Gallbladder (tissue), 1 donor: ENCODE measurements around a stretch of chr18.

DNA sequence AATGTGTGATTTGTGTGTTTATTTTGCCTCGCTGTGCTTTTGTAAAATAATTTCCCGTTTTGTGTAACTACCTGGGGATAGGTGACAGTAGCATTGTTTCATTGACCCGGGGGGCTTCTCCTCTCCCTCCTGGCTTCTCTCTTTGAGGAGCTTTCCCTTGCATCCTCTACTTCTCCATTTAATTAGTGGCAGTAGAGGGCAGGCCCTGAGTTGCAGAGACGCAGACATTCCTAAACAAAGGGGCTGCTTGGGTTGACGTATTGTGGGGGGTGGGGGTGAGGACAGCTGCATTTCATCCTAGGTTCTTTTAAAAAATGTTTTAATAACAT is 2.1 kb downstream of the NEDD4L start:
- PRO-cap = no peak

DNA sequence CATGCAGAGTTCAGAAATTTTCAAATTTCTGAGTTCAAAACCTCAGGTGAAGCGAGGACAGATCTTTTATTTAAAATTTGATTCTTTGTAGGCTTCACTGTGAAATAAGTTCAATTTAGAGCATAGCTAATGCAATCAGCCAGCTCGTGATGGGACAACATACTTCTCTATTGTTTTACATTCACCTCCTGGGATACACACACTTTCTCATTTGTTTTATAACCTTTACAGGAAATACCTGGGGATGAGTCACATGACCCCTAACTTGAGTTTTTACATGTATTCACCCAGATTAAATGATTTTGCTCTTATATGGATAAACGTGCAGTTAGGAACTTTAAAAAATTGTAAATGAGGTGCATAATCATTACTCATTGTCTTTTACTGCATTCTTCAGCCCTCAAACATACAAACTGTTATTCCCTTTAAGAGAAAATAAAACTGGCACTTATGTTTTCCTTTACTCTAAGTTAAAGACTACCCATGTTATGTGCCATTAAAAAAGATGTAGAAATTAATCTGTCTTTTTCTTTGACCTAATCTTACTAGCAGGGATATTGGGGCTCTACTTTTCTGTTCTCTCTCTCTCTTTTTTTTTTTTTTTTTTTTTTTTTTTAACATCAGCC is 152.2 kb downstream of the NEDD4L start:
- PRO-cap = no peak

DNA sequence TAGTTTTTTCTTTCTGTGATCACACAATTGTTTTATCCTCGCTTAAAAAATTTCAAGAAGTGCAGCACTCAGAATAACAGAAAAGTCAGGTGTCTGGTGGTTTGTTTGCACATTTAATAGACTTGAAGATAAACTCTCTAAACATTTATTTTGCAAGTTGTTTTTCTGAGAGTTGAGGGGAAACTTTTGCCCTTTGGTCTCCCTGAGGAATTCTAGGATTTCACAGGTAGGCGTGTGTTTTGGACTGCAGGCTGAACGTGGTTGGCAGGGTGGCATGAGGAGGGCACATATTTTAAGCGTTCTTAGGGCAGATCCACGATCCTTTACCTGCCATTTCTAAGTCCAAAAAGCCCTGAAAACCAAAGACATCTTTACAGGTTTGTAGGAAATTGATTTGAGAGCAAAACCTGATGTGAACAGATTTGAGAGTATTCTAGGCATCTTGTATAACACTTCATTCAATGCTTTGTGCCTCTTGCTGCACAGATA is 188.7 kb downstream of the NEDD4L start:
- PRO-cap = no peak

- PRO-cap = no peak
These were observed 236.1 kb downstream of the NEDD4L start for GRCh38 chr18:58280069-58280663.

GRCh38 chr18:58409786-58410131 is 219.1 kb downstream of the ALPK2 start:
- PRO-cap = no peak

DNA sequence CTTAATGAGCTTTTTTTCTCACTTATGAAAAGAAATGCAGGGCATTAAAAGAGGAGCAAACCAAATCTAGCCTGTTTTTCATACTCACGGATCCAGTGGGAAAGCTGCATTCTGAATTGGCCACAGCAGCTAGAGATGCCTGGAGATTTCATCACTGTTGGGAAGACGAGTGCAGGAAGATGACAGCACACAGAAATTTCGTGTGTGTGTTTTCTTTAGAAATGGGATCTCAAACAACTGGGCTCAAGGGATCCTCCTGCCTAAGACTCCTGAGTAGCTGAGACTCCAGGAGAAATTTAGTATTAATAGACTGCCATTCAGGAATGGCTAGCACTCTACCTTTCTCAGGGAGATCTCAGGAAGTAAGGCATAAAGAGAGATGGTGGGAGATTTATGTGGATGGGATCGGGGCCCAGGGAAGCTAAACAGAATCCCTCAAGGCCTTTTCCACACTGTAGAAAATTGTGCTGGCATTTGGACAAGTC is 181.3 kb downstream of the ALPK2 start:
- PRO-cap = no peak

- PRO-cap = no peak
These were observed 174.2 kb downstream of the ALPK2 start for GRCh38 chr18:58454224-58455471.

GRCh38 chr18:58754603-58755082 is 83.4 kb downstream of the MALT1 start:
- PRO-cap = unidirectional peak, plus-strand start at chr18:58754989

DNA sequence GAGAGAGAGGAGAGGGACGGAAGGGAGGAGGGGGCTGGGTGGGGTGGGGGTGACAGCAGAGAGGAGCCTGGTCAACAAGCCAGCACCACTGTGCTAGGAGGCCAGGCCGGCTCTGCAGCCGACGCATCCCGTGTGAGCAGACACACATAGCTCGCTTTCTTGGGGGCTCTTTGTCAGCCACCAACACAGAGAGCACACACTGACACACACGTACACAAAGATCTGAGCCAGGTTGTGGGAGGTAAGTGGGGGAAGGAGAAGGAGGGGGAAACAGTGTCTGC is 448 bp upstream of the ZNF532 start:
- PRO-cap = bidirectional peak, plus-strand start at position 91 of the sequence, minus-strand start at position 114 of the sequence

DNA sequence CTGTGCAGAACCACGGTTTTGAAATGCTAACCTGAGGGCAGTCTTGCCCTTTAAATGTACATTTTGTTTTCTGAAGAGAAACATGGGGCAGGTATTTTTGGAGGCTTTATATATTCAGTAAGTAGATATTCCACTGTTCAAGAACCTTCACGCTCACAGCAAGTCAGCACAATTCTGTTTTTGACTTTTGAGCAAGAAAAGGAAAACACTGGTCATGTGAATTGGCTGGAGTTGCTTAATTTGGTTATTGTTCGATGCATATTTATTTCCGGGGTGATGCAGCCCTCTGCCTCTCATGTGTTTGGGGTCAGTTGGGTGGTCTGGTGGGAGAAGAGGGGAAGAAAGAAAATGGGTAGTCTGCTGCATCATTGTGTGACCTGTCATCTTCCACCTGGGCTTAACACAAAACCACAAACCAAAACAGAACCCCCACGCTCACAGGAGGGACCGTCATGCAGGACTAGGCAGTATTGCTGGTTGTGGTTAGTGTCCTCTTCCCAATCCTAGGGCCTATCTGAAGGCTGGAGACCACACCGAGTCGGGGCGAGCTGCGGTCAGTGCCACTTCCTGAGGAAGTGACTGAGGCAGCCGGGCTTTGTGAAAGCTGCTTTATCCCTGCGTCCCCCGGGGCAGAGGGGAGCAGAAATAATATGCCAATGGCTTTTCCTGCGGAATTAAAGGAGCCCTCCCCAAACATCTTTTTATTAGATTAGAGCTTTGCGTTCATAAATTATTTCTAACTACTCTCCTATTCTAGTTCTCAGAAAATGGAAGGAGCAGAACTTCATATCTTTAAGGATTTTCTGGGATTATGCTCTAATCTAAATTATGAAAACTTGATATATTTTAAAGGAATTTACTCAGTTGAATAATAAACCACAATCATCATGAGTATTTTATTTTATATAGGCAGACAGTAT is 22.8 kb downstream of the ZNF532 start:
- PRO-cap = no peak

GRCh38 chr18:58911537-58912145 is 47.0 kb downstream of the ZNF532 start:
- PRO-cap = no peak

GRCh38 chr18:58970964-58971517 is 106.4 kb downstream of the ZNF532 start:
- PRO-cap = unidirectional peak, minus-strand start at chr18:58971027

DNA sequence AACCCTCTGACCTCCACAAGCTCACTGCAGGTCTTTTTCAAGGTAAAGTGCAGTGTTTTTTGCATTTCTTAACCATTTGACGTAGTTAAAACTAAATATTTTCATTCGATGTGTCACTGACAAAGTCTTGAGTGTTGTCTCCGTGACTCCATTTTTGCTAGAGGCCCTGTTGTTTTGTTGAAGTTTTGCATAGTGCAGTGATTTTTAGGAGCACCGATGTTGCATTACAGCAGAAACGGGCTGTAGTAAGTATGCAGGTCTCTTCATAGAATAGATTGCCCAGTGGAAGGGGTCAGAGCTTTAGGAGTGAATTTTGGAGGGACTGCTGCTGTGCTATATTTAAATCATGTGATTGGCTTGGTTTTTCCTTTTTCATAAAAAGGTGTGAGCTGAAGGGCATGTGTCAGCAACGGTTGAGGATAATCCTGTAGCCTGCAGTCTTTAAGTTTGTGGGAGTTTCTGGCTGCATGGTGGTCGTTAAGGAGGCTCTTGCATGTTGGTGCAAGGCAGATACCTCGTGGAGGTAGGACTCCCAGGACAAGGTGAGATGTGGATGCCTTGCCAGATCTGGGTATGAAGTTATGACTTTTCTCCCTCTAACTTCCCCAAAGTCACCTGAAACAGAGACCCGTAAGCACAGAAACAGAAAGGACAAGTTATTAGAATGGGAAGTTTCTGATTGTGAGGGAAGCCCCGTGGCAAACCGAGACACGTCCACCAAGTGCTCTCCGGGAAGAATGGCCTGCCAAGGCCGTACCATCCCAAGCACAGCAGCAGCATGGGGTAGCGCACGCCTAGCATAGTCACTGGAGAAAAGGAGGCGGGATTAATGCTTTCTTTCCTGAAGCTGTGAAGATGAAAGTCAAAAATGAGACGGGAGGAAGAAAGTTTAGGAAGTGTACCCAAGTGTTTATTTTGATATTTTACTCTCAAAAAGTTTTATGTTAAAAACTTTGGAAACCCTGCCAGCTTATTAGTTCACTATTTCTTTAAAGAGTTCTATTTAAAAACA is 110.4 kb downstream of the ZNF532 start:
- PRO-cap = no peak

- PRO-cap = unidirectional peak, minus-strand start at chr18:58996126
These were observed 131.3 kb downstream of the ZNF532 start for GRCh38 chr18:58995856-58996491.

GRCh38 chr18:58997617-58998303 is 133.1 kb downstream of the ZNF532 start:
- PRO-cap = no peak

DNA sequence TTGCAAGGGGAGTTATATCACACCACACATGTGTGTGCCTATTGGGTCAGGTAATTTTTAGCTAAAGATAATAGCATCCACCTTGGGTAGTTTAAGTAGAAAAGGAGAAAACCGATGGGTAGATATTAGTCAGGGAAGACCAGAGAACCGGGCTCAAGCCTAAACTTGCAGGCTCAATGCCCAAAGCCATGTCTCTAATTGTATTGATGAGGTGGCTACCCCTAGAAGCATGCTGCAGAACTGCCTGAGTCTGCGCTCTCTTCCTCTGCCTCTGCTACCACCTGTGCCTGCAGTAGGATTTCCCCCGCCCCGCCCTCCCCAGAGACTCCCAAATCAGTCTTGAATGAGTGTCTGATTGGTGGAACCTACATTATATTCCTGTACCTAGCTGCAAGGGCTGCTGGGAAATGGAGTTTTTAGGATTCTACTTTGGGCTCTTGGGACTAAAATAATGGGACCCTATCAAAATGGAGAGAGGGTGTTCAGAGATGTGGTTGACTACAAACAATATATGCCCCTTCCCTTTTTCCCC is 12.3 kb downstream of the GRP start:
- PRO-cap = no peak

- PRO-cap = no peak
These were observed 6.9 kb upstream of the CPLX4 start for GRCh38 chr18:59324801-59326208.

- PRO-cap = no peak
These were observed 50.7 kb upstream of the LMAN1 start for GRCh38 chr18:59409855-59410142.

GRCh38 chr18:59769074-59769426 is 71.8 kb upstream of the CCBE1 start:
- PRO-cap = no peak

GRCh38 chr18:59923531-59924056 is 23.8 kb downstream of the PMAIP1 start:
- PRO-cap = no peak